Myometrial cell (primary cell): Measurements from ENCODE around the genes NONO and HDAC8.

DNA sequence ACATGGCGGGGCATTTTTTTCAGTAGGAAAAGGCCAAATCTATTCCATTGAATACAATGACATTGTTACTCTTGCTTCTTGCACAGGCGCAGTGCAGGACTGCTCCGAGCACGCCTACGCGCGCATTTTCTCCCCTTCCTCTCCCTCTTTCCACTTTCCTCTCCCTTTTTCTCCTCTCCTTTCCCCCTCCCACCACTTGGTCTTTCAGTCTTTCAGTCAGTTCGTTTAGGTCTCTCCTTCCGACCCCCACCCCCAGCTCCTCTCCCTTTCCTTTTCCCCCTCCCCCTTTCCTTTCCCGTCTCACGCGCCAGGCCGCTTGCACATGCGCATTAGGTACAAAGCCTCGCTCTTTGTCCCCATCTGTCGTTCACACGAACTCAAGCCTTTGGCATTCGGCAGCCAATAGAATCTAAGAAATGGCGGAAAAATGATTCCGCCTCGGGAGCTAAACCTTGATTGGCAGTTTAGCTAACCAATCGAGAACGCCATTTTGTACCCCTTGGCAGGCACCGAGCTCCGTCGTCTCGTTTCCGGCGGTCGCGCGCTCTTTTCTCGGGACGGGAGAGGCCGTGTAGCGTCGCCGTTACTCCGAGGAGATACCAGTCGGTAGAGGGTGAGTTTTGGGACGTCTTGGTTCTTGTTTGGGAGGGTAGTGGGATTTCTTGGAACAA is at the start of gene NONO:
Gene NONO, plus strand, starts transcription at position 527 of the 671 bp plus-strand sequence.
- RAMPAGE, long total RNA, result start-site peak on the plus strand centred at position 554 of the sequence, 76 bp wide, 1,491 and 1,452 reads in 2 replicates

DNA sequence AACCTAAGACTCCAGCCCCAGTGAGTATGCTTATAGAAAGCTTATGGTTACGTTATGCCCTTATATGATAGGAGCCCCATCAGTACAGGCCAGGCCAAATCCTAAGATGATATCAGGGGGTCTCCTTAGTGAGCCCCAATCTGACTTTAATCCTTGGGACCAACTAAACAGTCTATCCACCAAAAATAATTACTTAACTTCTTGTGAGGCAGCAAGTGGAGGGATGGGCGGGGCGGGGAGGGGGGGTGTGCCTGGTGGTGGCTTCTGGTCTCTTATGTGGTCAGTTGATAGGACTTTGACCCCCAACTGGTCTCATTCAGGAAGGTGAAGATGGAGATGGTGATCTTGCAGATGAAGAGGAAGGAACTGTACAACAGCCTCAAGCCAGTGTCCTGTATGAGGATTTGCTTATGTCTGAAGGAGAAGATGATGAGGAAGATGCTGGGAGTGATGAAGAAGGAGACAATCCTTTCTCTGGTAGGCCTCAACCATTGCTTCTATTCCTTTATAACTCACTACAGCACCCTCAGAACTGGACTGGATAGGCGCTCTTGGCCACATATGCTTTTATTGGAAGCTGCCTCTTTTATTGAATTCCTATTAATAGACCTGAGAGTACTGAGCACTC is 73.6 kb upstream of the OGT start:
- RAMPAGE, long total RNA, result no peak

DNA sequence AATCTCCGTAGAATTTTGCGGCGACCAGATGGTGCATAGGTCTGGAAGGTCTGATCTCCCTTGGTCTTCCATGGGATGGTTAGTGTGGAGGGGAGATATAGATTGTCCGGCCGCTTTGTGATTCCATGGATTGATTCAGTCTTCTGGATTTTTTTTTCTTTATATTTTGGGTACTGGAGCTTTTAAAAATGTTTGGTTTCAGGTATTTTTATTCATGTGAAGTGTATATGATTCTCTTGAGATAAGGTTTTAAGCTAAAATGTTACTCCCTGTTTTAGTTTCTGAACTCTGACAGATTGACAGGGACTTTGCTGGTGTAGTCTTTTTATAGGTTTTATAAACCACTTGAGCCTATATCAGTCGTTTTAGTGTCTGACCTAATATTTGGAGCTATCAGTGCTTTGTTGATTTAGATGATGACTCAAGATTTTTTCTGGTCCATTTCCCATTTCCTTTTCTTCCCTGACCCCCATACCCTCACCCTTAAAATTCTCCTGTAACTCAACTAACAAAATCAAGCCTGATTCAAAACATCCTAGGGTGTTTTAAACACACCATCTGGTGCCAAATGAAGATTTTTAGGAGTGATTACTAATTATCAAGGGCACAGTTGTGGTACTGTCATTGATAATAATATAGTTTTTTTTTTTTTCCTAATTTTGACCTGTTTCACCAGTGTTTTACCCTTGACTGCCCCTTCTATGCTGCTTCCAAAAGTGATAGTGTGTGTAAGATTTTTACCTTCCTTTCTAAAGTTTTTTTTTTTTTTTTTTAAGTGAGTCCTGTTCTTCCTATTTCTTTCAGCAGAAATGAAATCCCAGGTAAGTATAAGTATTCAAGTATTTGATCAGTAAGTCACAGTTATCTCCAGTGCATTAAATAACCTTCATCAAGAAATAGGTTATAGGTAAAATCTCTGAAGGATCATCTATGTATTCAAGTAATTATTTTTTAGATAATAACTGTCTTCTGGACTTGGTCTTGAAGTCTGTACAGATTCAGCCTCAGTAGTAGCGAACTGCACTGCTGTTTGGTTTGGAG is 3.9 kb upstream of the GCNA start:
- RAMPAGE, long total RNA, result no peak

DNA sequence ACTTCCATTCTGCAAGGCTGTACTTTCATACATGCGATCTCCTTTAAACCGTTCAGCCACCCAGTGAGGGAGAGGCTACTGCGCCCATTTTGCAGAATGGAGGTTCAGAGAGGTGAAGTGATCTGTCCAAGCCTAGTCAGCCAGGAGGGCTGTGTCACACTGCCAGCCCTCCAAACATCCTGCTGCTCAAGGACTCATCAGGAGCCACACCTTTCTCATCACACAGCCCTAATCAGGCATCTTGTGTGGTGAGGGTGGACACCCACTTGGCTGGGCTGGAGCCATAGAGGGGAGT is 5.3 kb upstream of the CXCR3 start:
- RAMPAGE, long total RNA, result no peak

DNA sequence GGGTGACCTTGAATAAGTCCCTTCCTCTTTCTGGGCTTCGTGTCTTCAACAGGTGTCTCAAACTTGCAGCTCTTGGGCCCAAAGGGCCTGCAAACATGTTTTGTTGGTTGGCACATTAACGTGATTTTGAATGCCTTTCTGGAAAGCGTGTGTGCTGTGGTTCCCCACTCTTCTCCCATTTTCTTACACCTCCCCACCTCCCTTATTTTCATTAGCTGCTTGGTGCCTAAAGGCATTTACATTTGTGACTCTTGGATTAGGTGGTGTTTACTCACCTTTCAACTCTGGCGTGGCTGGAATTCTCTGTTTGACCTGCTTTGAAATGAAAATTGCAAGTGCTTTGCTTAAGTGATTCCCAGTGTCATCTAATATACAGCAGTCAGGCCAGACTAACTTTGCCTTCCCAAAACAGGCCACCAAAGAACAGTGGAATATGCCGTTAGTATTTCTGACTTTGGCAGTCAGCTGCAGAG is 80.5 kb downstream of the NHSL2 start:
- RAMPAGE, long total RNA, result no peak

DNA sequence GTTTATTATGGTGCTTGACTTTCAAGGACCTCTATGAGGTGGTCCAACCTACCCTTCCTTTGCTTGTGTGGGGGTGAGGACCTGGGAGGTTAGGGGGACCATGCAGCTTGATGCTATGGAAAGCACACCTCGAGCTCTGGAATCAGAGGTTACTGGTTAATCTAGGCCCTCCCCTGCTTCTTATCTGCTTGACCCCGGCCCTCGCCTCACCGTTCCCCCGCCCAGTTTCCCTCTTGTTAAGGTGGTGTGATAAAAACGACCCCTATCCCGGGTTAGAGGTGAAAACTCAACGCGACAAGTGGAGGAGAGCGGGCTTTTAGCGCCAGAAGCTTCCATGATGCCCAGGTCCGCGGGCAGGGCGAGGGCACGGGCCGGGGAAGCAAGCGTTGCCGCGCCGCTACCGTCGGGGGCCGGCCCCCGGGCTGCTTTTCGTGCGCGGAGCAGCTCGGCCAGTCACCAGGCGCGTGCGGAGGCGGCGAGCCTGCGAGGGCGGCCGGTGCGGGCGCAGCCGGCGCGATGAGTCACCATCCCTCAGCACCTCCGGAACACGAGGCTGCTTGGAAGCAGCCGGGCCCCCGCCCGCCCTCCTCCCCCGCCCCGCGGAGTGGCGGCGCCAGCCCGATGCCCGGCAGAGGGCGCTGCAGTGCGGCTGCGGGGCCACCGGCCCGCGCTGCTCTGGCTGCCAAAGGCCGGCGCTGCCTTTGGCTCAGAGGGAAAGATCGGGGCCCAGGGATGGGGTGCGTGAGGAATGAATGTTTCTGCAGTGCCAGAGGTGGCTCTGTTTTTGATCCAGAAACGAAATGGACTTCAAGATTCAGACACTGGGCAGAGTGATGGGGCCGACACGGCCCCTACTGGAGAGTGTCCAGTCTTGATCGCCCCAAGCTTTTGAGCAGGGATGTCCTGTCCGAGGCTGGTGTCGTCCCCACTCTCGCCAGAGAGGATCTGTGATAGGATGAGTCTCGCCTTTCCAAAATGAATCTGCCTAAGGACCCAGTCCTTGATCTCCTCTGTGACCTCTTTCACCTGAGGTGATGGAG is 107.8 kb downstream of the NHSL2 start:
- RAMPAGE, long total RNA, result no peak

GRCh38 chrX:72041829-72042934 is 131.5 kb downstream of the NHSL2 start:
- RAMPAGE, long total RNA, result no peak

DNA sequence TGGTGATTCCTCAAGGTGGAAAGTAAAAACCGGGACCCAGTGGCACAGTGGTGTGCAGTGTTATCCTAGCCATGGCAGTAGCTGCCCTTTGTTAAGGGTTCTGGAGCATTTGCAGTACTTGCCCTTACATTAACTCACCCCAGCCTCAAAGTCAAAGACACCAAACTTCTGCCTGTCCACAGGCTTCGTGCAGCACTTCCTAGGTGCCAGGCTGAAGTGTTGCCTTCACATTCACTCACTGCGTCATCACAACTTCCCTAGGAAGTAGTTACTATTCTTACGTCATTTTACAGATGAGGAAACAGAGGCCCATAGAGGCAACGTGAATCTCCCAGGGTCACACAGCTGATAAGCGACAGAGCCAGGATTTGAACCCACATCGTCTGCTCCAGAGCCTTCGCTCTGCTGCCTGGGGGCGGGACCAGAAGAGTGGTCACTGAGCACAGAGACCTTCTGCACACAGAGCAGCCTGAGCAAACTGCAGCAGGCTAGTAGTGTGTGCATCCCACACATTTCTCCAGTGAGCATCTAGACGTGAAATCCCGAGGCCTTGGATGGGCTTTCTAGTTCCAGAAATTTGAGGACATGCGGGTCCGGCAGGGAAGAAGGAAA is 73.3 kb upstream of the PIN4 start:
- RAMPAGE, long total RNA, result no peak

- RAMPAGE, long total RNA, result no peak
Observed at GRCh38 chrX:72121209-72122106, 60.1 kb upstream of the PIN4 start.

GRCh38 chrX:72125813-72126778 is 55.5 kb upstream of the PIN4 start:
- RAMPAGE, long total RNA, result no peak

GRCh38 chrX:72400101-72400891 is 94.6 kb upstream of the CITED1 start:
- RAMPAGE, long total RNA, result no peak

GRCh38 chrX:72526129-72526824 is 46.4 kb downstream of the HDAC8 start:
- RAMPAGE, long total RNA, result no peak

- RAMPAGE, long total RNA, result no peak
Observed at GRCh38 chrX:72572328-72573459, at the start of gene HDAC8. TSS of gene HDAC8 (minus strand) at chrX:72572843.

DNA sequence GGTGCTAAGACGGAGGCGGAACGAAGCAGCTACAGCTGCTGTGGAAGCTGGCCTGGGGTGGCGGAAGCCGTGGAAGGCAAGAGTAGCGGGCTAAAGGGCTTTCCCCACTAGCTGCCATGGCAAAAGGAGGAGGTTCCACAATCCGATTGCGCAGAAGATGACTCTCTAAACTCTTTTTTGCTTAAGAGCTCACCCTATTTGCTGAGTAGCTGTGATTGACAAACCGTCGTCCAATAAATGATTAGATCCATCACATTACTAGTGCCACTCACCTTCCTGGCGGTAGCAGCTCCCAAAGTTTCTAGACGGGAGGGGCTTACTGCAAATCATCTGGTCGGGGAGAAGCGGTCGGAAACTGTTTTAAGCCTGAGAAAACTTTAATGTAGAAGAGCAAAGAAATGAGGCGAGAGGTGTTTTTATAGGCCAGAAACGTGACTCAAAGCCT is 48.7 kb upstream of the PABPC1L2A start:
- RAMPAGE, long total RNA, result no peak

- RAMPAGE, long total RNA, result no peak
Observed at GRCh38 chrX:73947399-73947981, 356.5 kb upstream of the ZCCHC13 start.

- RAMPAGE, long total RNA, result no peak
Observed at GRCh38 chrX:74161349-74162387, 142.3 kb upstream of the ZCCHC13 start.

GRCh38 chrX:74241727-74242386 is 62.1 kb upstream of the ZCCHC13 start:
- RAMPAGE, long total RNA, result no peak

- RAMPAGE, long total RNA, result no peak
Observed at GRCh38 chrX:74293179-74293932, 10.6 kb upstream of the ZCCHC13 start.

DNA sequence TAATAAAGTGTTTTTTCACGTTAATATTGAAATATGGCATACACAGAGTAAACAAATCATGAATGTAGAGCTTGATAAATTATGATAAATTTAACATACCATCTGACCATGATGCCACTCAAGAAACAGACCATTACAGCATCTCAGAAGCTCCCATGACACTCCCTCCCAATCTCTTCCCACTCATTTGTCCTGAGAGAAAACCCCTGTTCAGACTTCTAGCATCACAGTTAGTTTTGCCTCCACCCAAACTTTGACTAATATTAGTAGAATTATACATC is 2.5 kb upstream of the MAGEE2 start:
- RAMPAGE, long total RNA, result no peak

DNA sequence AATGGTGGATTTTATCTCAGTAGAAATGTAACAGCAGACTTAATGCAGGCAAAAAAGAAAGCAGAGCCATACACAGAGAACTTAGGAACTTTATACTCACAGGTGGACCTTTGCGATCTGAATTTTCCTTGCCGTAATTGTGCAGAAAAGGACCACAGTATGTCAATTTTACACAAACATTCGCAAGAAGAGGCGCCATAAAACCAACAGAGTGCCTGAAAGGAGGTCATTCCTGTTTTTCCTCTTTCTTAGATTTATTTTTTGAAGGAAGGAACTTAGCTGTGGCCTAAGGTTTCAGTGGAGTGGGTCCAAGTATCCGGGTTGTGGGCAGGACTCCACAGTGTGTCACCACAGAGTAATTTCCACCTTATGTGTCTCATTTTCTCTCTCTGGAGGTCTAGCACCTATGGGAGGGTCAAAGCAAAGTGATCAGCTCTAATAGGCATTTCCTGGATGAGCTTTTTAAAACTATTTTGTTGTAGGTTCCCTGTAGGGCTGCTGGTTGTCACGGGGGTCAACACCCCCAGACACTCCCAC is 24.7 kb upstream of the PBDC1 start:
- RAMPAGE, long total RNA, result no peak